Rectum (tissue), 1 donor: ENCODE data around the genes TRMT2A and CCDC188.

- PRO-cap: no peak
These were observed 13.9 kb upstream of the RANBP1 start for GRCh38 chr22:20101624-20102711.

DNA sequence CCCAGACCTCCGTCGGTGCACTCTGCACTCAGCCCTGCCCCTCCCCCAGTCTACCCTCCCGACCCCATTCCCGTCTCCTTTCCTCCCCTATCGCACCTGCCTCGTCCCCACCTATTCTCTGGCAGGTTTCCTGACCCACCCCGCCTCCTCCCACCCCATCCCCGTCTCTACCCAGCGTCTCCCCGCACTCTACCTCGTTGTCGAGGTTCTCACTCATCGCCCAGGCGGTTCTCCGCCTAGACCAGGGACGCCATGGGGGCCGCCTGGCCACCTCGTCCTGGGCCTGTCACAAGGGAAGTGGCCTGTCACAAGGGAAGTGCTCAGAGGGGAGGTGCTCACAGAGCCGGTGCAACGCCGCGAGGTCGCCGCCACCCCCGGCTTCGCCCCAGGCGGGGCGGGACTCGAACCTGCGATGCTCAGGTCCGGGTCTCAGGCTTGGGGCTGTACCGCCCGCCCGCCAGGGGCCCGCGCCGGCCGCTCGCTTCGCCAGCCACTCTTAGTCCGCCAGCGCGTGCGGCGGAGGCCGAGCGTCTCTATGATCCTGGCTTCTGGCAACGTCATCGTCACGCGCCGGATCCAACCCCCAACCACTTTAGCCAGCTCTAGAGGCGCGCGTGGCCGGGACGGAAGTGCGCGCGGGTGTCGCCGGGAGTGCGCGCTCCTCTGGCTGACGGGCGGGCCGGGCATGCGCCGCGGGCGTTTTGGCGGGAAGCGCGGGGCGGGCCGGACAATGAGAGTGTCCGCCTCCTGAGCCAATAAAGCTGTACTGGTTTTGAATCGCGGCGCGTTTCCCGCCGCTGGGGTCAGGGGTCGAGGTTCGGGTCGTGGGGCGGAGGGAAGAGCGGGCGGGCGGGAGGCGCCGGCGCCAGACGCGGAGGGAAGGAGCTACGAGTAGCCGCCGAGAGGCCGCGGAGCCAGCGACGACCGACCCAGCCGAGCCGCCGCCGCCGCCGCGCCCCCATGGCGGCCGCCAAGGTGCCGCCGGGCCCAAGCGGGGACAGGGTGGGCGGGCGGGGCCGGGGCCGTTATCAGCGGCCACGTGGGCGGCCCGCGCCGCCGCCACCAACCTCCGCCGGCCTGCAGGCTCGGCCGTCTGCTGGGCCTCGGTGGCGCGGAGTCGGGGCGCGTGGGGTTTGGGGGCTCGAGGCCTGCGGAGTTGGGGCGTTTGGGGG lies at the start of gene TRMT2A:
Gene TRMT2A, minus strand, starts transcription at position 537 of the 1,172 bp plus-strand sequence.
- PRO-cap: bidirectional peak, plus-strand start at position 323 of the sequence, minus-strand start at position 285 of the sequence; bidirectional peak, plus-strand start at position 868 of the sequence, minus-strand start at position 550 of the sequence

DNA sequence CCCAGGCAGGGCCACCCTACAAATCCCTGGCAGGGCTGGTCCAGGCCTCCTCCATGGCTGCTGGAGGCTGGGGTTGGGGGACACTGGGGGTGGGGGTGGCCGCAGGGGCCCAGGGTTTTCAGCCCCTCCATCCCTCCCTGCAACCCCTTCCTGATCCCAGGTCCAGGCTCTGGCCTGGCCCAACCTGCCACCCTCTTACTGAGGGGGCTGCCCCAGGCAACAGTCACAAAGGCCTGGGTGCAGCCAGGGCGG lies at the start of gene CCDC188:
Gene CCDC188, minus strand, starts transcription at position 200 of the 252 bp plus-strand sequence.
- PRO-cap: no peak

DNA sequence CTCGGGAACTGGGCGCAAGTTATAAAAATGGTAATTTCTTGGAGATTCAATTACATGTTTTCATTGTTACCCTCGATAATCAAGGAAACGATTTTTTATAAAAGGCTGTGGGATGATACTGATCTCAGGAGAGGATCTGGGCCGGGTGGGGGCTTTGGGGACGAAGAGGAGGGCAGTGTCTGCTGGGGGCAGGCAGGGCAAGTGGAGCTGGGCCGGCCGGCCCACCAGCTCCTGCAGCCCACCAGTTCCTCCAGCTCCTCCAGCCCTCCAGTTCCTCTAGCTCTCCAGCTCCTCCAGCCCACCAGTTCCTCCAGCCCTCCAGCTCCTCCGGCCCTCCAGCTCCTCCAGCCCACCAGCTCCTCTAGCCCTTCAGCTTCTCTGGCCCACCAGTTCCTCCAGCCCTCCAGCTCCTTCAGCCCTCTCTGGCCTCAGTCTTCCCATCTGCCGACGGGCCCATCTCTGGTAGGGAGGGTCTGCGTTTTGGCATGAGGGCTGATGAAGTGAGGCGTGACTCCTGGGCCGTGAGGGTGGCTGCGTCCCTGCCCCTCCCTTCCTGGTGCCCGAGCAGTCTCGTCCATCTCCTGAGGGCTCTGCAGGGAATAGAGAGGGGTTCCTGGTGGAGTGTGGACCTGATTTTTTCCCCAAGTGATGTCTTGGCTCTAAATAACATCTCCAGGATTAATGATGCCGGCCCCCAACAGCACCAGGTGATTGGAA lies 9.2 kb upstream of the CCDC188 start:
- PRO-cap: no peak

- PRO-cap: no peak
These were observed 46.1 kb downstream of the RTN4R start for GRCh38 chr22:20221870-20222482.

DNA sequence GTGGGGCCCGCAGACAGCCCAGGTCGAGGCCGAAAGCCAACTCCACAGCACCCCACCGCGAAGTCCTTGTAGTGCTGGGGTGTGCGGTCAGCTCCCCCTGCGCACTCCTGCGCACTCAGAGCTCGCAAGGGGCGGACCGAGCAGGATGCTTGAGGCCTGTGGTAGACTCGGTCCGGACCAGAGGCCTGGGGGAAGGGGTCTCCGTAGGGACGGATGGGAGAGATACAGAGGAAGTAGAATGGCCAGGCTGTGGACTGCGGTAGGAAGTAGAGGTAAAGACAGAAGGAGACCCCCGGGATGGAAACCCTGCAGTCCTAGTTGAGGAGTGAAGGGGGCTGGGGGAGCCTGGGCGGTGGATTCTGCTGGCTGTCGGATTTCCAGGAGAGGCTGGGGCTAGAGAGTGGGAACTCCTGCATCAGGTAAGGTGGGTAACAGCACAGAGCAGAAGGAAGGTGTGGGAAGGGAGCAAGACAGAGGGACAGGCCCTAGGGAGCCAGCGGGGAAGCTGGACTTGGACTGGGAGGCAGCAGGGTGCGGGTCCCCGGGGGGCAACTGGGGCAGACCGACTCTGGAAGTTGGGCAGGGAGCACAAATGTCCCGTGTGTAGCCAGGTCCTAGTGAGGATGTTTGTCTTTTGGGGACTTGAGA lies 739 bp upstream of the SCARF2 start:
- PRO-cap: bidirectional peak, plus-strand start at position 165 of the sequence, minus-strand start at position 117 of the sequence

- PRO-cap: no peak
These were observed 1.3 kb downstream of the MED15 start for GRCh38 chr22:20508582-20509228.

- PRO-cap: no peak
These were observed 16.7 kb downstream of the MED15 start for GRCh38 chr22:20524090-20524536.

GRCh38 chr22:20558794-20559964 lies 51.8 kb downstream of the MED15 start:
- PRO-cap: no peak

GRCh38 chr22:20565062-20566018 lies 57.9 kb downstream of the MED15 start:
- PRO-cap: no peak

- PRO-cap: no peak
These were observed 79.4 kb downstream of the MED15 start for GRCh38 chr22:20586644-20587463.

- PRO-cap: bidirectional peak, plus-strand start at chr22:20702963, minus-strand start at chr22:20702835
These were observed 71.1 kb upstream of the SERPIND1 start for GRCh38 chr22:20702434-20703496.

GRCh38 chr22:20801754-20802113 lies 27.8 kb downstream of the SERPIND1 start:
- PRO-cap: no peak

DNA sequence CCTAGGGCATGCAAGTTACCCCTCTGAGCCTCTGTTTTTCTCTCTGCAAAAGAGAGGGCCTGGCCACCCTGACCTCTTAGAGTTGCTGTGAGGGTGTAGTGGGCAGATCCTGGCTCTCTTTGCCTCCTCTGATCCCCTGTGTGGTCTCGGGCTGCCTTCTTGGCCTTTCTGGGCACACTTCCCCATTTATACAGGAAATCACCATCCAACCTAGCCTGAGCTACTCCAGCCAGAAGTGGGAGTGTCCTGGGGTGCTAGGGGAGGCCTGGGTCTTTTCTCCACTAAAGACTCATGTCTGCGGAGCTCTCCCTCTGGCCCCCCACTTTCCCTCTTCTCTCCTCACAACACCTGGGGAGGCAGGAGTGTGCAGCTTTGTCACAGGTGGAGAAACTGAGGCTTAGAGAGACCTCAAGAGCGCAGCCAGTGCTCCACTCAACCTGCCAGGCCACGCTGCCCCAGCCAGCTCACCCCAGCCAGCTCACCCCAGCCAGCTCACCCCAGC lies 1.3 kb downstream of the AIFM3 start:
- PRO-cap: no peak

- PRO-cap: no peak
These were observed 7.4 kb downstream of the THAP7 start for GRCh38 chr22:20994267-20995258.

DNA sequence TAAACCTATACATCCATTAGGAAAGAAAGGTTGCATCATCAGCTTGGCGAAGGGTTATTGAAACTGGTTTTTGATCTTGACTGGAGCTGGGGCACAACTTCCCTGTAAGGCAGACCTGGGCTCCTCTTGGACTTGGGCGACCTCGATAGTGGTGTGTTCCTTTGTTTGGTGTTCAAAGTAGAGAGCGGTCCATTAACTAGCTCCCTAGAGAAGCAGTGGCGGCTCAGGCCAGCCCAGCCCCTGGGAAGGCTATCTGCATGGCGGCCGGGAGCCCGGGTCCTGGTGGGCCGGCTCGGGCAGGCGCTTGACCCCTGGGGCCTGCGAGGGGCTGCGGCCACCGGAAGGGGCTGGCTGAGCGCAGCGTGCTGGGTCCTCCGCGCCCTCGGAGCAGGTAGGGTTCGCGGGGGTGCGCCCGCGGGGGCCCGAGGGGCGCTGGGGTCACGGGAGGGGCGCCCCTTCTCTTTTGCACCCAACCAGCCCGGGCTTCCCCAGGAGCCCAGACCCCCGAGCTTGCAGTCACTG lies 763 bp upstream of the HIC2 start:
- PRO-cap: no peak

DNA sequence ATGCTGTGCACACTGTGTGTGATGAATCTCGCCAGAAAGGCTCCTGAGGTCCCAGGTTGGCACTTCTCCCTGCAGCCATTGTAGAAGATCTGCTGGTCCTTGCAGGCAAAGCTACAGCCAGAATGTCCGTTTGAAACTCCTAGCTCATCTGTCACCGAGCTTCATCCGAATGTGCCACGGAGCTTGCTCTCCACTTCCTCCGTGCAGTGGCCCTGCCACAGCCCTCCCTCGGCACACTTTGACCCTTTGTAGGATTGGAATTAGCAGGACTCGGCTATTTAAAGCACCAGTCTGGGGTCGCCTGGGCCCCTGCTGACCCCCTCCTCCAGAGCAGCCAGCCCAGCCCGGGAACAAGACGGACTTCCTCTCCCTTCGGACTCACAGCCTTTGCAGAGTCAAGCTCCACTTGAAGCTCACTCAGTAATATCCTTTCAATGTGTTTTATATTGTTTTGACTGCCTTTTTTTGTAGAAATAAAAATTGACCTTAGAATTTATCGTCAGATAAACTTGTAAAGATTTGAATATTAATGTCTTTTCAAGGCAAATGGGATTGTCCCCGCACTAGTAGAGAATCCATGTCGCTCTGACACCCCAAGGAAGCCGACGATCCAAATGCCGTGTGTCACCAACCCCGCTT lies 7.3 kb downstream of the YDJC start:
- PRO-cap: no peak

DNA sequence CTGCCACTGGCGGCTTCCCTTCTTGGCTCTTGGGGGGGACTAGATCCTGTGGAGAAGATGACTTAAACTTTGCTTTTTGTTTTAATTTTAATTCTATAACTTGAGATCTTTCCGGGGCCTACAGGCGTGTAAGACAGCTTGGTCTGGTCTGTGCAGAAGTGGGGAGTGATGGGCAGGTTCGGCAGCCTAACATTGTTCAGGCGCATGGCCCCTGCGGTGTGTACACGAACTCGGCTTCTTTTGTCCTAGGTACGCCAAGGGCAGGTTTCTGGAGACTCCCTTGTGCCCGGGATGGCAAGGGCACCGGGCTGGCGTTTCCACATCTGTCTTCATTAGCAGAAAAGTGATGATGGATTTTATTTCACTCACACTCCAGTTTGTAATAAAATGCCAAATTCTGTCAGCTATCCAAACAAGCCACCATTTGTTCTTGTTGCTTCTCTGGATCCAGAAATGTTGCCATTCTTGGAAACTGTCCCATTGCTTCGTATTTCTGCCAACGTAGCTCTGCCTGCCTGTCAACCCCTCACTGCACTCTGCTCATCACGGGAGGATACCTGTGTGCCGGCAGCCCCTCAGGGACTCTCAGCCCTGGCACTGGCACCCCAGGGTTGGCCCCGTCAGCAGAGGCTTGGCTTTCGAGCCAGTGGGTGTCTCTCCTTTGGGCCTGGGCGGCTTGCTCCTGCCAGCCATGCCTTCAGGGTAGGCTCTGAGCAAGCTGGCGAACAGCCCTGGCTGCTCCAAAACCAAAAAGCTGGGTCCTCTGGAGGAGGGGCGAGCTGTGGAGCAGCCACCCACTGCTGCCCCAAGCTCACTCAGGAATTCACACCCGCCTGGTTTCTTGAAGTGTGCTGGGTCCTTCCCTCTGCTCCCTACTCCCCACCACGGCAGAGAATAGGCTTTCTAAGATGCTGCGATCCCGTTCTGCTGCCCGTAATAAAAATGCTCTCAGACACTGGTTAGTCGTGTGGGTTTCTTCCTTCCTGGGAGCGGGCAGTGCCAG lies 6.4 kb downstream of the YDJC start:
- PRO-cap: no peak

- PRO-cap: unidirectional peak, plus-strand start at chr22:21731730
These were observed 3.9 kb downstream of the YPEL1 start for GRCh38 chr22:21731594-21732139.

DNA sequence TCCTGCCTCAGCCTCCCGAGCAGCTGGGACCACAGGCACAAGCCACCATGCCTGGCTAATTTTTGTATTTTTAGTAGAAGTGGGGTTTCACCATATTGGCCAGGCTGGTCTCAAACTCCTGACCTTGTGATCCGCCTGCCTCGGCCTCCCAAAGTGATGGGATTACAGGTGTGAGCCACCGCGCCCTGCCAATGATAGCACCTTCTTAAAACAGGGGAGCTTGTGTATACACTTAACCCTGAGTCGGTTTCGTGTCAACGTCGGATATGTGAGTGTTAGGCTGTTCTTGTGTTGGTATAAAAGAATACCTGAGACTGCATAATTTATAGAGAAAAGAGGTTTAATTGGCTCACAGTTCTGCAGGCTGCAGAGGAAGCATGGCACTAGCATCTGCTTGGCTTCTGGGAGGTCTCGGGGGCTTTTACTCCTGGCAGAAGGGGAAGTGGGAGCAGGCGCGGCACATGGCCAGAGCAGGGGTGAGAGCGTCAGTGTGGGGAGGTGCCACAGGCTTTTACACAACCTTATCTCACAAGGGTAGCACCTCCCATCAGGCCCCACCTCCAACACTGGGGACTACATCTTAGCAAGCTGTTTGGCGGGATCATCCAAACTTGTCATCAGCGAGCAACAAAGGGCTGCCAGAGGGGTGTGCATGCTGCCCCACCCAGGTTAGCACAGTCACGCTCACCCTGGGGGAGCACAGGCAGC lies 18.7 kb upstream of the YPEL1 start:
- PRO-cap: no peak